Spinal cord (tissue), 3 donors: ENCODE data around the genes FAS, LIPA, IFIT1 and ANKRD1.

DNA sequence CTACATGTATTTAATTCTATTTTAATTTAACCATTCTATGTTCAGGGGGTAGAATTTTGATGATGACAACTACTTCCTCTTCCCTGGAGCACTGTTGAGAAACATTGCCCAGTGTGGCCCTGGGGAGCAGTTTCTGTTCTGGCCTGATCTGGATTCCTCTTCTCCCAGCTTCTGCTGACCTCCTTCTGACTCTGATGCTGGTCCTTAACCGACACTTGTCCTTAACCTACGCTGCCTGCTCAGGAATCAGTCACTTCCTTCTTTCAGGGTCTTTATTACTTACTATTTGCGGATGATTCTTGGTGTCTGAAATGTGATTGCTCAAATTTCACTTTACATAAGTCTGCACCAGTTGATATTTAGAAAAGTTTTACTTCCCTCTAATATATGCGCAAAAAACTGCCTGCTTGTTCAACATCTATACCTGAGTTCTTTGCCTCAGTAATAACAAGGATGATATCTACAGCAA is 164.1 kb downstream of the PTEN start:
- PRO-cap = no peak
- RAMPAGE, long total RNA = no peak

DNA sequence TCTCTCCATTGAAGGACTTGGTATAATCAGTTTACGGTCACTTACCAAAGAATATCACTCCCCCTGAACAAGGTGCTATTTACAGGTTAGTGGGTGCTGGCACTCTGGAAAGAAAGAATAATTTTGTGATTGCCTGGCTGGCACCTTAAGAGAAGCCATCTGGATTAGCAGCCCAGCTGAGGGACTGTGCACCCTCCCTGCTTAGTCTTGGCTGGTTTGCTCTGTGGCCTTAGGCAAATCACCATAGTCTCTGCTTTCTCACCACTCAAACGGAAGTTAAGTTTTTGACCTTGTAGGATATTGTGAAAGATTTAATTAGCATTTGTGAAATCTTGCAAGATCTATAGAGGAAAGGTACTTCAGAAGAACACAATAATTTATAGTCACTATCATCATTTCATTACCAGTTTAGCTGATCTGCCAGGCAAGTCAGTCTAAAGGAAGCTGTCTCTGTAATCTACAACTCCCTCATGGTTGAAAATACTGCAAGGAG is 219.4 kb downstream of the PTEN start:
- PRO-cap = no peak
- RAMPAGE, long total RNA = no peak

GRCh38 chr10:88104193-88104575 is 240.8 kb downstream of the PTEN start:
- PRO-cap = no peak
- RAMPAGE, long total RNA = no peak

DNA sequence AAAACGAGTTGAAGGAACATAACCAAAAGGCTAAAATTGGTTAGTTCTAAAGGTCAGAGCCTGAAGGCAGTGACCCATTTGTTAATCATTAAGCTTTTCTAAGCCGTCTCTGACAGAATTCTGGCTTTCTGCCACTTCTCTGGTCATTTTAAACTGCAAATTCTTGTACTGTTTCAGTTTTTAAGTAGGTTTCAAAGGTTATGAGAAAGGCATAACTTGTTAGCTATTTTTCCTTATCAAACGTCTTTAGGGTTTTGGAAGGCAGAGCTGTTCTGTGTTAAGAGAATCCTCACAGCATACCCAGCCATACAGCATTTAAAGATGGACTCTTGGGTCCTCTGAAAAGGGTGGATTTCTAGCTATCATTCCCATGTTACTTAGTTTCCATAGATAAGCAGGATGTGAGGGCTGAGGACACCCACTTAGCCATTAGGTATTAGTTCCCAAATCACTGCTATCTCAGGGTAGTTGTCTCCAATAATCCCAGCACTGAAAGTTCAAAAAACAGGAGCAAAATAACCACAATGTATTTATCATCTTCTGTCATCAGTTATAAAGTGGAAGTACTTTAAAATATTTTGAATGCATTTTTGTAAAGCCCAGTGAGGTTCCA is 196.7 kb downstream of the RNLS start:
- PRO-cap = no peak
- RAMPAGE, long total RNA = no peak

DNA sequence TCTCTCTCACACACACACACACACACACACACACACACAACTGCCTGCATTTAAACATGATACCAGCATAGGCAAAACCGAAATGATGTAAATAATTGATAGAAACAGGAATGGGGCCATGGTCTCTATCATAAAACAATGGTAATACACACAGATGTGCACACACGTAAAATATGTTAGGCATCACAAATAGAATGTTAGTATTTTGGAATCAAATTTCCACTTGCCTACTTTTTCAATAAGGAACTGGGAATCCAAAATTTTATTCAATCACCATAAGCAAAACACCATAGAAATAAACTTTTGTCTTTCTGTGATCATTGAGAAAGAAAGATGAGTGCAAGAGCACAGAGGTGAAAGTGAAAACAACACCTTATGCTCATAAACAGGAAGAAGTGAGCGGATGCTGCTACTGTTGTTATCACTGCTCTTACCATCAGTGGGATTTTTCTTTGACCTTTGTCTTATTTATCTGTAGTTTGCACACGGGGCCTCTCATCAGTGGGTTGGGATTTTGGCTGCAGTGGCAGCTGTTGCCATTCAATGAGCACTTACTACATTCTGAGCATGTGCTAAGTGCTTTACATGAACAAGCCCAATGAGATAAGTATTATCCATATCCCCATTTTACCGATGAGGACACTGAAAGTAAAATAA is 22.6 kb downstream of the LIPM start:
- PRO-cap = no peak
- RAMPAGE, long total RNA = no peak

DNA sequence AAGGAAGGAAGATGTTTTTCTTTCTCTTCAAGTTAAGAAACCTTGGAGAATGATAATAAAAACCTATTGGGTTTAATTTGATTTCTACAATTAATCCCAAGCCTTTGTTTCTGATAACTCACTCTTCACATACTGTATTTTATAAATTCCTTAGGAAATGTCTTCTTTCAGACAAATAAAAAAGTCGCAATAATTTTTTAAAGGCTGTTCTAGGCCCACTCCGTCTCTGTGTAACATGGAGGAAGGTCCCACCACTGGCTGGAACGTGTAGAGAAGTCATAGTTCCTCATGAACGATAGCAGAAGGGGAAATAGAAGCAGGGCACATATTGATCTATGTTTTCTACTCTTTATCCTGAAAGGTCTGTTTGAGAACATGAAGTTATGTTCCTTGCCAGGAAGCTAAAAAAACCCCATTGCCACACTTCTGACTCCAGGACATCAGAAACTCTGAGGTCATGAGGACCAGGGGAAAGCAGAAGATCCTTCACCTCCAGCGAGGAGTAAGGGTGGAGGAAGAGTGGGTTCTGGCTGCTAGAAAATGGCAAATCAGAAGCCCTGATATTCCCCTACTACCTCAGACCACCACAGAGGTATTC is 10.8 kb downstream of the ANKRD22 start:
- PRO-cap = no peak
- RAMPAGE, long total RNA = no peak

DNA sequence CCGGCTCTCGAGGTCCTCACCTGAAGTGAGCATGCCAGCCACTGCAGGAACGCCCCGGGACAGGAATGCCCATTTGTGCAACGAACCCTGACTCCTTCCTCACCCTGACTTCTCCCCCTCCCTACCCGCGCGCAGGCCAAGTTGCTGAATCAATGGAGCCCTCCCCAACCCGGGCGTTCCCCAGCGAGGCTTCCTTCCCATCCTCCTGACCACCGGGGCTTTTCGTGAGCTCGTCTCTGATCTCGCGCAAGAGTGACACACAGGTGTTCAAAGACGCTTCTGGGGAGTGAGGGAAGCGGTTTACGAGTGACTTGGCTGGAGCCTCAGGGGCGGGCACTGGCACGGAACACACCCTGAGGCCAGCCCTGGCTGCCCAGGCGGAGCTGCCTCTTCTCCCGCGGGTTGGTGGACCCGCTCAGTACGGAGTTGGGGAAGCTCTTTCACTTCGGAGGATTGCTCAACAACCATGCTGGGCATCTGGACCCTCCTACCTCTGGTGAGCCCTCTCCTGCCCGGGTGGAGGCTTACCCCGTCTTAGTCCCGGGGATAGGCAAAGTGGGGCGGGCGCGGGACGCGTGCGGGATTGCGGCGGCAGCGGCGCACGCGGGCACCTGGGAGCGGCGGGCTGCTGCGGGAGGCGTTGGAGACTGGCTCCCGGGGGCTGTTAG is at the start of gene FAS:
Gene FAS, plus strand, starts transcription at position 388 of the 668 bp plus-strand sequence.
- PRO-cap = no peak
- RAMPAGE, long total RNA = no peak

DNA sequence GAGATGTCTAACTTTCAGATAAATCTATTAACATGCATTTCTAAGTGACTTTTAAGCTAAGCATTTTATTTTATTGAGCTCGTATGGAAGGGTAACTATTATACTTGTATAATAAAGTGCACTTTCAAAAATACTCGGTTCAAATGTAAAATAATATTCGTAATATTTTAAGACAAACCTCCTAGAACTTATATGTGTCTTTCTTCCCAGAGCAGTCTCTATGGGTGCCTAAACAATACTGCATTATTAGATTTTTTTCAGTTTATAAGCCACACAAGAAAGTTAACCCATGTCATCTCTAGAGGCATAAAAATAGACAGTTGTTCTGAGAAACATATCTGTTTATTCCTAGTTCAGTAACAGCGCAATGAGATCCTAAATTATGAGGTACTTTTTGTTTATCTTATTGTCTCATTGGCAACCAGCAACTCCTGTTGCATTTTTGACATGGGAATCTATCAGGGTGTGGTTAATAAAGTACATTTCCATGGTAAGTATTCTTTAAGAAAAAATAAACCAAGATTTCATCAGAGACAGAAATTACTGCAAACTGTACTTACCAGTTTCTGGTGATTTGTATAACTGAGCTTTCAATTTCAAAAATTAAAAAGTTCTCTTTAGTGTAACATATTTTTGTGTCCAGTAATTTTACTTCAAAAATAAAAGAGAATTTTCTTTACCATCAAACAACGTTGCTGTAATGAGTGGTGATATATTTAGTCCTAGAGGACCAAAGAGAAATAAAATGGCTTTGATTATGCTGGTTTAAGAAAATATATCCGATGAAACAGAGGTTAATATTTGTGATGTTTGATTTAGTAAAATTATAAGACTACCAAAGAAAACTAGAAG is 9.0 kb downstream of the FAS start:
- PRO-cap = no peak
- RAMPAGE, long total RNA = no peak

- PRO-cap = no peak
- RAMPAGE, long total RNA = start-site peak on the minus strand at chr10:89251777-89251836, 446 and 491 reads in 2 replicates
Measured at GRCh38 chr10:89251669-89252265, at the start of gene LIPA. LIPA (minus strand) TSS chr10:89251775.

- PRO-cap = no peak
- RAMPAGE, long total RNA = no peak
Measured at GRCh38 chr10:89346247-89347277, 18.8 kb downstream of the IFIT3 start.

- PRO-cap = no peak
- RAMPAGE, long total RNA = start-site peak on the plus strand at chr10:89392621-89392651, 244 and 178 reads in 2 replicates
Measured at GRCh38 chr10:89392113-89392830, at the start of gene IFIT1. IFIT1 (plus strand) TSS chr10:89392623.

GRCh38 chr10:89602840-89603478 is 42.1 kb downstream of the PANK1 start:
- PRO-cap = no peak
- RAMPAGE, long total RNA = no peak

GRCh38 chr10:89887835-89888287 is 186.5 kb downstream of the KIF20B start:
- PRO-cap = no peak
- RAMPAGE, long total RNA = no peak

GRCh38 chr10:90887406-90887911 is 15.7 kb downstream of the RPP30 start:
- PRO-cap = no peak
- RAMPAGE, long total RNA = no peak

DNA sequence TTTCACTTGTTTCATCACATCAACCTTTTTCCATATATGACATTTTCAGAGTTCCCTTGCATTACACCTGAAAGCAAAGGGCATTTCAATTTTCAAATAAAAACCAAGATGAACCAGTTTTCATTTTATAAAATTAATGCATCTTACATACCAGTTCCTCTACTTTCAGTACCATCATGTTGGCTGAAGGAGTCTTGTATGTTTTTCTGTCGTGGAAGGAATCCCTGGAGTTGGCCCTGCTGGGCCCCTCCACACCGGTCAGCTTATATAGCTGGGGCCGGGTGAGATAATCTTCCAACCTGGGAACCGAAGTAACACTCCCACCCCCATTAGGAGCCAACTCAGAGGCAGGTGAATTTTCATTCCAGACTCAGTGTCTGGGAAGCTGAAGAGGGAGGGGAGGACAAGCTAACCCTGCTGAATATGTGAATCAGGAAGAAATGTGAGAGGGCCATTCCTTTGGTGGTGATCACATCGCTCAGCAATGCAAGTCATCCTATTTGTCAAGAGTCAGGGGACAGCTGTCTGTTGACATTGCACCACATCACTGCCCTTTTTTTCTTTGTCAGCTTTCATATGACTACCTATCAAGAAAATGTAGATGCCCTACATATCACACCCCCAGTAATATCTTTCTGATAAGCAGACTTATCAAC is at the start of gene ANKRD1:
Gene ANKRD1, minus strand, starts transcription at position 238 of the 656 bp plus-strand sequence.
- PRO-cap = no peak
- RAMPAGE, long total RNA = no peak

DNA sequence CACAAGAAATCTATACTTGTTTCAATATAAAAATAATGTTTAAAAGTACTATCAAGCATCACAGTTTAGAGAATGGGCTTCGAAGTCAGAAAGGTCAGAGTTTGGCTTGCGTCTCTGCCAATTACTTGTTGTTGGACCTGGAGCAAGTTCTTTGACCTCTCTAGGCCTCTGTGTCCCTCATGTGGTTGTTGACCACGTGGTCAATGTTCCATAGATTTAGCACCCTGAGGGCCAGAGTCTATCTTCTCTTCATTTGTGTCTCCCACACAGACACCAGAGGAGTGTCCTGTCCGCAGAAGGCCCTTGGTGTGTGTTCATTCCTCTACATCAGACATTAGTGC is 122.2 kb upstream of the ANKRD1 start:
- PRO-cap = no peak
- RAMPAGE, long total RNA = no peak

DNA sequence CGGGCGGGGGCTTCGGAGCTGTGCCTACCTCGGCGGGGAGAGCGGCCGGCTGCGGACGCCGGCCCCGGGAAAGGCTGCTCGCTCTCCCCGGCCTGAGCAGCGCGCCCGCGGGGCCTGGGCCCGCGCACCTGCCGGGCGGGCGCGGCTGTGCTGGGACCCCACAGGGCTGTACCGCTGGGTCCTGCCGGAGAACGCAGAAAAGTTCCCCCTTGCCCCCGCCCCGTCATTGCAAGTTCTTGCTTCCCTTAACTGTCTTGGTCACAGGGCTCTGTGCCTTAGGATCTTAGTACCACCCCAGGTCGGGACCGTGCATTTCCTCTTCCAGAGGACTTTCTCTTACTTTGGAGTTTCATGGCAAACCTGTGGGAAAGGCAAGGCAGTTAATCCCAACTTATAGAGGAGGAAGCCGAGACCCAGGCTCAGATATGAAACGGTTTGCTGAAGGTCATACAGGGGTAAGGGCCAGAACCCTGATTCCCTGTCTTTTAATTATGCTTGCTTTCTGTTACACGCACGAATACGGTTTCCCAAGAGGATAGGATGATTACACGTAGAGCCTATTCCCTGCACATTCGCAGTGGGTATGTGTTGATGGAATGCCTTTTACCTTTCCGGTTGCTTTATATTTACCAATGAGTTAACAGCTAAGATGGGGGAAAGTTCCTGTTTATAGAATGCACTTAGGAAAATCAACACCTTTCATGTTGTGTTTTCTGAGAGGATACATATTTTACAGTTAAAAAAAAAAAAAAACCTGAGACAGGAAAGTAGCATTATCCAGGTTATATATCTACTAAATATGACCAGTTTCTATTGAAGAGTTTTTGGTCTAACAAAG is 742 bp downstream of the PCGF5 start:
- PRO-cap = no peak
- RAMPAGE, long total RNA = no peak

GRCh38 chr10:91221824-91222237 is 1.4 kb downstream of the PCGF5 start:
- PRO-cap = no peak
- RAMPAGE, long total RNA = no peak

DNA sequence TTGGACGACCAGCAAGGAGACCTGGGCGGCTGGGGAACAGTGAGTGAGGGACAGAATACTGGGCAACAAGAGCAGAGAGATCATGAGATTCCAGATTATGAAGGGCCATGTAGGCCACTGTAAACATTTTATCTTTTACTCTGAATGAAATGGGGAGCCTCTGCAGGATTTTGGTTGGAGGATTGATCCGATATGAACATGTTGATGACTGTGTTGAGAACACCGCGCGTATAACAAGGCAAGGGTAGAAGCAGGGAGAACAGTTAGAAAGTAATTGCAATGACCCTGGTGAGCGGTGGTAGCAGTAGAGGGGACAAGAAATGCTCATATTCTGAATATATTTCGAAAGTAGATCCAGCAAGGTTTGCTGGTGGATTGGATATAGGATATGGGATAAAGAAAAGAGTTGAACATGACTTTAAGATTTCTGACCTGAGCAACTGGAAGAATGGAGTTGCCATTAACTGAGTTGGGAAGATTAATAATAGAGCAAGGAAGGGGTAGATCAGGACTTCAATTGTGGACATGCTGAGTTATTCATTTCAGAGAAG is 24.0 kb downstream of the PCGF5 start:
- PRO-cap = no peak
- RAMPAGE, long total RNA = no peak

- PRO-cap = unidirectional peak, plus-strand start at chr10:91409694
- RAMPAGE, long total RNA = no peak
Measured at GRCh38 chr10:91408995-91409895, 899 bp upstream of the HECTD2 start.